ENCODE measurements around the gene RIOK3.

DNA sequence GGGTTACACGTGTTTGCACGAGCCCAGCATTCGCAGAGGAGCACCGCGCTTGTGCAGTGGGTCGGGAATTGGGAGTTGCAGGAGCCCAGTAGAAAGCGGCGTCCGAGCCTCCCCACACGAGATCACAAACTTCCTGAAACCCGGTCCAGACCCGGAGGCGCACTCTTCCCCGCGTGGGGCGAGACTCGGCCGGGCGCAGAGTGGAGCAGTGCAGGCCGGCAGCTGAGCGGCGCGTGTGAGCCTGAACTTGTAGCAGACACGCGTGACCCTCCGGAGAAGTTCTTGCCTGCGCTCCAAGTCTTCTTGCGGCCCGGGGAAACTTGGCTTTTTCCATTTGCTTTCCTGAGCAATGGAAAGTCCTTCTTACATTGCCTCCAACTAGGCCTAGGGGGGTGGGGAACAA, 1.5 kb downstream of the CABLES1 start:
- CAGE, long polyA plus RNA = no peak
- RRBS = 13% methylated on average over 13 of the region's 29 CpGs

DNA sequence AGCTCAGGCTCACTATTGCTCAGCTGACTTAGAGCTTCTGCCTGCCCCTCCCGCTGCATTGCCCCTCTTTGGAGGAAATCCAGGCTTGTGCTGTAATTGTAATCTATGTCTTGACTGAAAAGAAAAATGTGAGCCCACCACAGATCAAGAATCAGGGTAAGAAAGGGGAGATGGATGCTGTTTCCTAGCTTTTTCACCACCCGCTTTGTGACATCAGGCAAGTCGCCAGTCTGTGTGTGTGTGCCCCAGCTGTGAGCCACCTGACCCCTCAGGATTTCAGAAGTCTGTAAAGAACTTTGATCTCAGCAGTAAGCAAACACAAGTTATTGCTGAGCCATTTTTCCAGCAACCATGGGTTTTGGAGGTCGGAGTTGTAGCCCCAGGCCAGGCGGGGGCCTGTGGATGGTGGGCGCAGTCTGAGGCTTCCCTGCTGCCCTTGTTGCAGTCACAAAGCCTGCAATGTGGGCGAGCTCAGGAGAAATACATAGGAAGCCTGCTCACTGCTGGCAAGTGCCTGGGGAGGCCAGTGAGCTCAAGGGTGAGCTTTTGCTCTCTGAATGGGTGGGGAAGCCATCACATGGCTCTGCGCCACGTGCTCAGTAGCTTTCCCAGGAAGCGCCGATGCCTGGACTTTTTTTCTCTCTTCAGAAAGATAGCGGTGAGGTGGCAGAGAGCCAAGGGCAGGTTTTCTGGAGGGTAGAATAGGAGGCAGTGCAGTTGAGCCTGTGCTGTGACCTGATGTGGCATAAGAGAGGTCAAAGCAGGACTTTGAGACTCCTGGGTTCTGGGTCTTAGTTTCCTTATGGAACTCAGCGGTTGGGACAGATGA, 6.2 kb downstream of the CABLES1 start:
- CAGE, long polyA plus RNA = no peak
- RRBS = no CpG with 5 or more reads among the region's 13 CpGs

DNA sequence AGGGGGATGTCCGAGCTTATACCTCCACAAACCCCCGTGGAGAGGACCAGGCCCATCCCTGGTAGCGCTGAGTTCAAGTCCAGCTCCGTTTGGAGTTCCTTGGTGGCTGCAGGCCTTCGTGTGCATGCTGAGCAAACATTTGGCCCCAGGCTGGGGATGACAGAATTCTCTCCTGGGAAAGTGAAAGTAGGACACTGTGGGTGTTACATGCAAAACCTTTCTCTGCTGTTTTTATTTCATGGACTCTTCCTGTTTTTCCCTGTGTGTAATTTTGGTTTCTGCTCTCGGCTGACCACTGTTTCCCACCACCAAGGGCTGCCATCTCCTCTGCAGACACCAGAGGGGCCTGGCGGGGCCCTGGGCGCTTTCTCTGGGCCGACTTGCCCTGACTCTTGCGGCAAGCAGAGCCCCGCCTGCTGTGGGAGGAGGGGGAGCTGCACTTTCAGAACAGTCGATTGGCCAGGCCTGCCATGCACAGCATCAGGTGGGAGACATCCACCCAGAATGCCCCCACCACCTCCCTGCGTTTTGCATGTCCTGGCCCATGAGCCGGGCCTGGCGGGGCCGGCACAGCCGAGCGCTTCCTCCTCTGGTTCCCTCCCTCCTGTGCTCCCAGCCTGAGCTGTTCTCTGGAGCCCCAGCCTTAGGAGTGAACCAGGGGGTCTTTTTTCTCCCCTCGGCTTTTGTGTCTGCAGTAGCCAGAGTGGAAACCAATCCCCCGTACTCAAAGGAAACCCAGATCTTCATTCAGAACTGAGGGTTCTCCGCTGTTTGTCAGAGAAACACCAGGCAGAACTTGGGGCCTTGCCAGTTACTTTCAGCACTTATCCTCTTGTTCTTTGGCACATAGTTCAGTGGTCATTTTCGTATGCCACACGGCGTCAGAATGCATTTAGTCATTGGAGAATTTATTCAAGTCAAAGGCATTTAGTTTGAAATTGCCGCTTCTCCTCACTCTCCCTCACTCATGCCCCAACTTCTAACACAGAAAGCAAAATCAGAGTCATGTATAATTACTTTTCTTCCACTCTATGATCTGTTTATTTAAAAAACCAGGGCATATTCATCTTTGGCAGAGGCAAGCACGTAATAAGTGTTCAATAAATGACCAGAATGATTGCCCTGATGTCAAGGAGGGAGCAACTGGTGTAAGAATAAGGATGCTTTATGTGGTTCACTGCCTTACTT, 102.6 kb downstream of the CABLES1 start:
- CAGE, long polyA plus RNA = no peak
- RRBS = no CpG with 5 or more reads among the region's 26 CpGs

GRCh38 chr18:23330448-23330794, 107.3 kb downstream of the TMEM241 start:
- CAGE, long polyA plus RNA = no peak
- RRBS = no CpG with 5 or more reads among the region's 8 CpGs

DNA sequence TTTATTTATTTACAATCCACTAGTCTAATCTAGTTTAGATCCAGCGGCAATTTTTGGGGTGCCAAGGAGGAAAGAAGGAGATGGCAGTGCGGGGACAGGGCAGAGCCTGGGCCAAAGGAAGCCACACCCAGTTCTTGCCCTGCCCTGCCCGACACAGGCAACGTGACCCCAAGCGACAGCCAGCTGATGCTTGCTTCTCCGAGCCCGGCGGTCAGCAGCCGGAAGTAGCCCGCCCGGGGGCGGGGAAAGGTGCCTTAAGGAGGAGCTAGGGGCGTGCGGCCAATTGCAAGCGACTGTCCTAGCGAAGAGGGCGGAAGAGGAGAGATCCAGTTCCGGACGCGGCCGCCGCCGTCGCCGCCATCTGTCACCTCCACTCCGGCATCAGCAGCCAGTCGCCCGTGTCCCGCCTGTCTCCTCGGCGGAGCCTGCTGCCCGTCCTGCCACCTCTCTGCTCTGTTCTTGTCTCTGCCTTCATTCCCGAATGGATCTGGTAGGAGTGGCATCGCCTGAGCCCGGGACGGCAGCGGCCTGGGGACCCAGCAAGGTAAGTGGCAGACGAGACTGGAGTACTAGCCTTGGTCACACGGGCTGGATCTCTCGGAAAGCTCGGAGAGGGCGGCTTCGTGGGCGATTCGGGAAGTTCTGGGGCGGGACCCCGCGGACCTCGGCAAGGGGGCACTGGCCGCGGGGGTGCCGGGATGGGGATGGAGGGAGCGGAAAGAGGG, at the start of gene RIOK3:
Gene RIOK3, plus strand, starts transcription at position 329 of the 725 bp plus-strand sequence.
- CAGE, long polyA plus RNA = start-site peak on the plus strand centred at position 336 of the sequence, 19 bp wide, 55 reads
- RRBS = 2% methylated on average over 11 of the region's 53 CpGs

- CAGE, long polyA plus RNA = no peak
- RRBS = no CpG with 5 or more reads among the region's 12 CpGs
These were observed 678 bp downstream of the RIOK3 start for GRCh38 chr18:23453684-23454246.

- CAGE, long polyA plus RNA = no peak
- RRBS = 2% methylated on average over 2 of the region's 3 CpGs
These were observed 820 bp upstream of the RMC1 start for GRCh38 chr18:23502588-23502793.

GRCh38 chr18:23521642-23522381, 18.5 kb downstream of the RMC1 start:
- CAGE, long polyA plus RNA = no peak
- RRBS = no CpG with 5 or more reads among the region's 9 CpGs

DNA sequence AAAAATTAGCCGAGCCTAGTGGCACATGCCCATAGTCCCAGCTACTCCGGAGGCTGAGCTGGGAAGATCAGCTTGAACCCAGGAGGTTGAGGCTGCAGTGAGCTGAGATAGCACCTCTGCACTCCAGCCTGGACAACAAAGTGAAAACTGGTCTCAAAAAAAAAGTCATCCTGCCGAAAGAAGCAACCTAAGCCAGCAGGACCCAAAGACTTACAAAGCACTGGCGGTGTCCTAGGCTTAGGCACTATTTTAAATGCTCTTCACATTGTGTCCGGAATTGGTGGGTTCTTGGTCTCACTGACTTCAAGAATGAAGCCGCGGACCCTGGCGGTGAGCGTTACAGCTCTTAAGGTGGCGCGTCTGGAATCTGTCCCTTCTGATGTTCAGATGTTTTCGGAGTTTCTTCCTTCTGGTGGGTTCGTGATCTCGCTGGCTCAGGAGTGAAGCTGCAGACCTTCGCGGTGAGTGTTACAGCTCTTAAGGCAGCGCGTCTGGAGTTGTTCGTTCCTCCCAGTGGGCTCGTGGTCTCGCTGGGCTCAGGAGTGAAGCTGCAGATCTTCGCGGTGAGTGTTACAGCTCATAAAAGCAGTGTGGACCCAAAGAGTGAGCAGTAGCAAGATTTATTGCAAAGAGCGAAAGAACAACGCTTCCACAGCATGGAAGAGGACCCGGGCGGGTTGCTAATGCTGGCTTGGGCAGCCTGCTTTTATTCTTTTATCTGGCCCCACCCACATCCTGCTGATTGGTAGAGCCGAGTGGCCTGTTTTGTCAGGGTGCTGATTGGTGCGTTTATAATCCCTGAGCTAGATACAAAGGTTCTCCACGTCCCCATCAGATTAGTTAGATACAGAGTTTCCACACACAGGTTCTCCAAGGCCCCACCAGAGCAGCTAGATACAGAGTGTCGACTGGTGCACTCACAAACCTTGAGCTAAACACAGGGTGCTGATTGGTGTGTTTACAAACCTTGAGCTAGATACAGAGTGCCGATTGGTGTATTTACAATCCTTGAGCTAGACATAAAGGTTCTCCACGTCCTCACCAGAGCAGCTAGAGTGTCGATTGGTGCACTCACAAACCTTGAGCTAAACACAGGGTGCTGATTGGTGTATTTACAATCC, 9.7 kb downstream of the NPC1 start:
- CAGE, long polyA plus RNA = no peak
- RRBS = no CpG with 5 or more reads among the region's 34 CpGs

- CAGE, long polyA plus RNA = no peak
- RRBS = no CpG with 5 or more reads among the region's 4 CpGs
These were observed 33.6 kb upstream of the NPC1 start for GRCh38 chr18:23619906-23620269.

GRCh38 chr18:23709917-23710672, 20.8 kb downstream of the LAMA3 start:
- CAGE, long polyA plus RNA = no peak
- RRBS = no CpG with 5 or more reads among the region's 19 CpGs

DNA sequence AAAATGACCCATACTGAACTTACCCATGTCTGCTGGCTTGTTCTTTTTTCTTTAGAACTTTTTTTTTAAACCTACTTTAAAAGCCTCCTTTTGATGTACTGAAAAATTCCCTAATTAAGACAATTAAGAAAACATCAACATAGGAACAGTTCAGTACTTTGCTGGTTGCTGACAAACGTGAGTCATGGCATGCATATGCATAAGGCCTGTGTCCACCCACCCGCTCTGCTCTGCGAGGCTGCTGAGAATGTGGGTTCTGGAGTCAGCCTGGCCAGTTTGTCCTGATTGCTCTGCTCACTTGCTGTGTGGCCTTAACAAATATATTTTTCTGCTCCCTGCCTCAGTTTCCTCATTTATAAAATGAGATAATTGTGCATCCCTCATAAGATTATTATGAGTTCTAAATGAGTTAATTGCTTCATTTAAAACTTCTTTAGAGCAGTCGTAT, 27.3 kb downstream of the LAMA3 start:
- CAGE, long polyA plus RNA = no peak
- RRBS = no CpG with 5 or more reads among the region's 4 CpGs

GRCh38 chr18:23861600-23862386, 152.8 kb upstream of the TTC39C start:
- CAGE, long polyA plus RNA = no peak
- RRBS = no CpG with 5 or more reads among the region's 12 CpGs

- CAGE, long polyA plus RNA = no peak
- RRBS = no CpG with 5 or more reads among the region's 11 CpGs
These were observed 94.7 kb upstream of the TTC39C start for GRCh38 chr18:23919631-23920446.

GRCh38 chr18:23958042-23958595, 56.4 kb upstream of the TTC39C start:
- CAGE, long polyA plus RNA = no peak
- RRBS = 14% methylated on average over 4 of the region's 12 CpGs

DNA sequence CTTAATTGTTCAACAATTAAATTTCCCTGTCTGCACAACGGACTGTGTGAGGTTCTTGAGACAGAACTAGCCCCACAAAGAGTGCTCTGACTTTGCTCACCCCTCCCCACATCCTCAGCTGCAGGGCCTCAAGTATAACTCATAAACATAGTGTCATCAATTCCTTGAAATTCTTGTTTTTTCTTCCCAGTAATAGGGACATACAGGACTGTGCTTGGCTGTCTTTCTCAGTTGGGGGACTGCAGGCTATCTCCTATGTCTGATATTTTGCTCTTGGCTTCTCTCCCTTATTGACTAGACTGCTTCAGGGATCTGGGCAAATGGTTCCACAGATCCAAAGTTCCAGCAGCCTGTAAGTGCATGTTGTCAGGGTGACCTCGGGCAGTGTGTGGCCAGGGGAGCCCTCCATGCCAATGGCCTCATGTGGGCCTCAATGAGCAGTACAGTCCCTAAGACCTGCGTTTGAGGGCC, 2.2 kb upstream of the TTC39C start:
- CAGE, long polyA plus RNA = no peak
- RRBS = no CpG with 5 or more reads among the region's 3 CpGs

DNA sequence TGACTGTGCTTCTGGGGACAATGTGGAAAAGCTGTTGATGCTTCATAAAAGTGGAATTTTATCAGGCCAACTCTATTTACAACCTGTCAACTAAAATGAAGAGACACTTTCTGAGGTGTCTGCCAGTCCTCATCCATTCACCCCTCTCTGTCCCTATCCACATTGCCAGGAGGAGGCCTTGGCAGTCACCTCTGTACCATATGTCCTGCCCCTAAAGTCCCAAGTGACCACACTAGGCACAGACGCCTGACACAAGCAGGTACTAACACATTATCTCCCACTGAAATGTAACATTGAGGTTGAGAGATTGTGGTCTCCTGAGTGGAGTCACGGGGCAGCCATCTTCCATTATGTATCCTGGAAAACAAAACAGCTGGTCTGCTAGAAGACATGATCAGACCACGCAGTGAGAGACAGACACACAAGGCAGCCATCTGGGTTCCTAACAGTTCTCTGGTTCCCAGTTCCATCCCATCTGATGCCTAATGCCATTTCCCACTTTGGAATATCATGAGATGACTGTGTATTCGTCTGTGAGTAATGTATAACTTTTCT, 71.3 kb downstream of the OSBPL1A start:
- CAGE, long polyA plus RNA = no peak
- RRBS = no CpG with 5 or more reads among the region's 4 CpGs

DNA sequence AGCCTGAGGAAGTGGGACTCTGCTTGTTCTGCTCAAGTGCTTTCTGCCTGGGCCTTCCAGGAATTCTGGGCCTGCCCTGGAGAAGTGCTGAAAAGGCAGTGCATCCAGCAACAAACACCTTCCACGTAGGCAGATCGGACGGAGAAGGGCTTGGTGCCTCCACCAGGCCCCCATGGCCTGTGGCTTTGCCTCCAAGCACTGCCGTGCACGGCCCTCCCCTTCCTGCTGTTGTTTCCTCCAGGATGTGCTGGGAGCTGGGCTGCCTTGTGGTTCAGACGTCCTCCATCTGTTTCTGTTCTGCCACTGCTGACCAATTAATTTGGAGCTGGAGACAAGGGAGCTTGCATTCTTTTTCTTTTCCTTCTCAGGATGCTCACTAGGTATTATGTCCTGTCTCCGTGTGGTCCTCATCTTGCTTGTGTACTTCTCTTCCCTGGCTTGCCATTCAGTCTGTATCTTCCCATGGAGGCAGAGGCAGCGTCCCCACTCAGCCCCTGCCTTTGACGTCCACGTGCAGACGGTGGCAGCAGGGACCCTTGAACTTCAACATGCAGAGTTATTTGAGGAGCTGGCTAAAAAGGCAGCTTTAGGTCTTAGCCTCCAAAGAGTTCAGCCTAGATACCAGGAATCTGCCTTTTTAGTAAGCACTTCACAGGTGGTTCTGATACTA, 197.1 kb downstream of the HRH4 start:
- CAGE, long polyA plus RNA = no peak
- RRBS = no CpG with 5 or more reads among the region's 11 CpGs

- CAGE, long polyA plus RNA = no peak
- RRBS = no CpG with 5 or more reads among the region's 16 CpGs
These were observed 120.9 kb downstream of the ZNF521 start for GRCh38 chr18:25230706-25231889.

DNA sequence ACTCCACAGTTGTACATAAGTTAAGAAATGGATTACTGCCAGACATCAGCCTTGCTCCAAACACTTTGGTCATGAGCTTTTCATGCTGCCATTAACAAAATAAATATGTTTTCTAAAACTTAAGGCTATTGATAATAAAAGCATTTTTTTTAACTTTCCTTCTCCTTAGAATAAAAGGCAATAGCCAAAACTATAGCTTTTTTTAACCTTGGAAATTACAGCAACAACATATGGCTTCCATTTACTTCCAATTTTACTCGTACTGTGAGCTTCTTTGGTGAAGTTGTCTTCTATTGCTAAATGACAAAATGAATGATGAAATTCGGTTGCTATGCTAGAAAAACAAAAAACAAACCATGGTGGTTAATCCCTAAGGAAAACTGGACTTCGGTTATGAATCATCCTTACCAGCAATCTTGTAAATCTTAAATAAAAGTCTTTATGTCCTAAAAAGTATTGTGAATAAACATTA, 63.1 kb downstream of the ZNF521 start:
- CAGE, long polyA plus RNA = no peak
- RRBS = no CpG with 5 or more reads among the region's 3 CpGs

Measured in mammary epithelial cell (primary cell).